ENCODE data around the genes DLST, MLH3 and ZC2HC1C.

DNA sequence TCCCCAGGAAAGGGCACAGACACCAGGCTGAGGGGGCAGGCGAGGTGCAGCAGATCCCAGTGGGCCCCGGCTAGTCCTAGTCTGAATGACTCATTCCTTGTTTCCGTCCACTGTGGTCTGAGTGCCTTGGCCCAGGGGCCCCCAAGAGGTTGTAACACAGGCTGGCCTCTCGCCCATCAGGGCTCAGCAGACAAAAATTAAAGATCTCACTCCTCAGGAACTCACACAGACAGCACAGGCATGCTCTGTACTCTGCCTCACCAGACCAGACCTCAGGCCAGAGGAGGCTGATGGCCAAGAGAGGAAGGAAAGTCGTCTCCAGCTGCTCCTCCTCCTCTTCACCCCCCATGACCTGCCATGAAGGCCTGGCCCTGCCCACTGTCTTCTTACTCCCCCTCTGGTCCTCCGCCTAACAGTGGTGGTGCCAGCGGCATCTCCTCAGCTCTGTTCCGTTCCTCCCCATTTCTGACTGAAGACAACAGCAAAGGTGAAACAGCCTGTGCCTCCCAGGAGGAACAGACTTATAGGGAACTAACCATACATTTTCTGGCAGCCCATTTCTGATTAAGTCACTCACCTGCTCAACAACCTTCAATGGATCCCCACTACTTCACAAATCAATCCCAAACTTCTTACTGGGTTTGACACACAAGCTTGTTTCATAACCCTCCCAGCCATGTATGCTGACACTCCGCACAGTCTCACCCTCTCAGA lies 7.8 kb upstream of the LTBP2 start:
- RRBS: no CpG with 5 or more reads among the region's 9 CpGs

GRCh38 chr14:74655476-74655687 lies 43.3 kb upstream of the LTBP2 start:
- RRBS: no CpG with 5 or more reads among the region's 2 CpGs

DNA sequence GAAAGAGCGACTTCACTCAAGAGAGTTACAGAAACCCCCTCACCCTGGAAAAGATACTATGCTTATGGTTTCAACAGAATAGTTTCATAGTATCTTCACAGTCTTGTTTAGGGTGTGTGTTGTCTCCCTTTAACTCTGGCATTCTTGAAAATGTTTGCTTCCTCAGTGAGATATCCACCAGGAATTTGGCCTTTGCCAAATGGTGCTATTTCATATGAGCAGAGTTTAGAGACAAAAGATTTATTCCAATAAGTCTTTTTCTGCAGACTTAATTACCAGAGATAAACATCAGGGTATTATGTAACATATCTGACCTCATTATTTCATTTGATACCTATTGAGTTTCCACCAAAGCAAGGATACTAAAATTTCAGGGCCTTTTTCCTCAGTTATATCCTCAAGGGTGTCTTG lies 44.0 kb upstream of the LTBP2 start:
- RRBS: no CpG with 5 or more reads among the region's 1 CpG

- RRBS: no CpG with 5 or more reads among the region's 6 CpGs
These were observed 29.5 kb downstream of the AREL1 start for GRCh38 chr14:74683248-74683892.

GRCh38 chr14:74797413-74798170 lies 34.5 kb downstream of the YLPM1 start:
- RRBS: no CpG with 5 or more reads among the region's 13 CpGs

DNA sequence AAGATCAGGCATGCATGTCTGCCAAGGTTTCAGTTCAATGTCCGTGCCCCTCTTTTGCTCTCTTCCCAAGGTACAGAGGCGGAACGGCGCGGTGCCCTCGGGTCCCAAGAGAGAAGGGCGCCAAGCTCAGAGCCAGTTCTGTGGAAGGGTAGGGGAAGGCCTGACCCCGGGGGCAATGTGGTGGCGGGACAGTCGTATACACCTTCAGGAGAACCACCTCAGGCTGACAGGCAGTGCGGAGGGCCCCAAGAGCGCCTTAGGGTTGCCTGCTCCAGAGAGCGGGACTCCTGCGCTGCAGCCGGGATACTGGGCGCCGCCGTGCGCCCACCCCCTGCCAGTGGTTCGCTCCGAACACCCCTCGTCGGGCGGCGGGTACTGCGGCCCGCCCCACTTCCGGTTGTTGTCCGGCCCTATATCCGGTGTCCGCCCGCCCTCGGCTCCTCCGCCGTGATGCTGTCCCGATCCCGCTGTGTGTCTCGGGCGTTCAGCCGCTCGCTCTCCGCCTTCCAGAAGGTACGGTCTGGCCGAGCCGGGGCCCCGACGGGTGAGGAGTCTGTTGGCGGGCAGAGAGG lies at the start of gene DLST:
TSS of gene DLST (plus strand) at position 413 of the 572 bp plus-strand sequence.
- RRBS: 1% methylated on average over 29 of the region's 48 CpGs

GRCh38 chr14:74882076-74882941 lies 593 bp downstream of the DLST start:
- RRBS: 2% methylated on average over 14 of the region's 54 CpGs

DNA sequence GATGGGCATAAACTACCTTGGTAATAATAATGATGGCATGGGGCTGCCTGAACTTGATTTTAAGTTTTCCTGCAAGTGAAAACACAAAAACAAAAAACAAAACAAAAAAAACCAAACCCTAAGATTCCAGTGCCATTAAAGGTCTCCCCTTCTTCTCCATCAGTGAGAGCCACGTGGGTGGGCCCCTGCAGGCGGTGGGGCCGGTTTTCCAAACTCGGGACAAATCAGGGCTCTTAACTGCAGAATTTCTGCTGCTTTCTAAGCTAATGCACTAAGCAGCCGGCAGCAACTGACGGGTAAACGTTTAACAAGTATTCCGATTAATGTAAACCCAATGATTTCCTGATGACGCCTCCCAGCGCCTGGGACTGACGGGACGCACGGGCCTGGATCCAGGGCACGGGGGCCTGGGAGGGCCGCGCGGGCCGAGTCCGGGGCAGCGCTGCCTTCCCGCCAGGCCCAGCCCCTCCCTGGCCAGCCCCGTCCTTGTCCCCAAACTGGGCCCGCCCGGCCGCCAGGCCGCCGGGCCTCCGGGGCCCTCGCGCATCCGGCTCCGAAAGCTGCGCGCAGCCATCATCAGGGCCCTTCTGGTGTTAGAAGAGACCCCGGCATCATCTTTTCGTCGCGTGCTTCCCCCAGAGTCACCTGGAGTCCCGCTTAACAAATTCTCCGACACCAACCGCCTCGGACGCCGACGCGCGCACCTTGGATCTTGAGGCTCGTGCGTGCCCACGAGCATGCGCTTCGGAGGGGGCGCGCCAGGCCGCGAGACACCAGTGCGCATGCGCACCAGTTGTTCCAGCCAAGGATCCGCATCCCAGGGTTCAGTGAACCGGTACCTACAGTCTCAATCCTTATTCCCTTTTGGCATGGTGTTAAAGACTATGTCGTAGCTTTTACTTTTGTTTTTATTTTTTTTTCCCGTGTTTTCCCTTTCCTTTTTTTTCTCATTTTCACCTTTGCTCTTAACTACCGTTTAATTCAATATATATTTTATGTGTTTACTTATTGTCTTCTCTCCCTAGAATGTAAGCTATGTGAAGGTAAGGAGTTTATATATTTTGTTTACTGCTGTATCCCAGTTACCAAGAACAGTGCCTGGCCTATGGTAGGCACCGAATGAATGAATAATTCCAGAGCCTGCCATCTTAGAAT lies at the start of gene MLH3:
TSS of gene MLH3 (minus strand) at position 733 of the 1,155 bp plus-strand sequence.
- RRBS: 2% methylated on average over 14 of the region's 64 CpGs

DNA sequence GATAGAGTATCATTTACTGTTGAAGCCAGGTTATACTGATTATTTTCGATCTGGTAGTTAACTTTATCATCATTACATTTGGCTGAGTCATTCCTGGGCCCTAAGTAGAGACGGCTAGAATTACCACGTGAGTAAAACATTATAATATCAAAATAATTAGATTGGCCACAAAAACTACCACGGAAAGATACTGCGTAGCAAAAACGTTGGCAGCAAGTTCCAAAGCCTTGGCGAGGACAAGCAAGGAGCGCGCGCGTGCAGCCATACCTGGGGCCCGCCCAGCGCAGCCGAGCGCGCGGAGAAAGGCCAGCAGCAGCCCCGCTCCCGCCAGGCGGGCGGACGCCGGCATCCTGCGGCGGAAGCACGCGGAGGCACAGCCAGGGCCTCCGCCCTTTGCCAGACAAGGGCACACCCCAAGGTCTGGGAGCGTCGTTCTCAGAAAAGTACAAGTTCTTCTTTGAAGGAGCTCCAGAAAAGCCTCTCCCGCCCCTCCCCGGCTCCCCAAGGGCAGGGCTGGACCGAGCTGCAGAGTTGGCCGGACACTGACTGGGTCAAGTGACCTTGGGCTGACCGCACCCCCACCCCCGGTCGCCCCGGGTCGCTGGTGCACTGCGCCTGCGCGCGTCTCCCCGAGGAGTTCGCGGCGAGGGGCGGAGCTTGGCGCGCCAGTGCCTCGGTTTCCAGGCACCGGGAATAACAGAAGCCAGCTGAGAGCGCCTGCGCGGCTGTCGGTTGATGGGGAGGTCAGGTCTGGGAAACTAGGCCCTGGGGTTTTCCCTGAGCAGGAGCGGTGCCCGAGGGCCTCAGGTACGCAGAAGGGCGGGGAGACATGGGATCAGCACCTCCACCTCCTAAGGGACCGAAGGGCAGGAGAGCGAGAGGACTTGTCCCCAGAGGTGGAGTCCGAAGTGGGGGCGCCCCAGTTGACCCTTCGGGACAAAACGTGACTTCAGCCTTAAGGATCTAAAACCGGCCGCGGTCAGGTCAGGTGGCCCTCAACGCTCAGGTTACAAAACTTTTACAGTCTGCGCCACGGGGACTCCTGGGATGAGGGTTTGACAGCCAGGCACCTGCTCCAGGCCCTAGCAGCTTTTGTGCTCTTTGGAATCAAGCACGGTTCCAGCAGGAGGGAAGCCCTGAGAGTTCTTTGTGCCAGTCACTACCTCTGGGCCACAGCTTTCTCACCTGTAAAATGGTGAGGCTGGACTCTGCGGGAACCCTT lies at the start of gene ZC2HC1C:
TSS of gene ZC2HC1C (plus strand) at position 699 of the 1,222 bp plus-strand sequence.
- RRBS: 18% methylated on average over 15 of the region's 74 CpGs

DNA sequence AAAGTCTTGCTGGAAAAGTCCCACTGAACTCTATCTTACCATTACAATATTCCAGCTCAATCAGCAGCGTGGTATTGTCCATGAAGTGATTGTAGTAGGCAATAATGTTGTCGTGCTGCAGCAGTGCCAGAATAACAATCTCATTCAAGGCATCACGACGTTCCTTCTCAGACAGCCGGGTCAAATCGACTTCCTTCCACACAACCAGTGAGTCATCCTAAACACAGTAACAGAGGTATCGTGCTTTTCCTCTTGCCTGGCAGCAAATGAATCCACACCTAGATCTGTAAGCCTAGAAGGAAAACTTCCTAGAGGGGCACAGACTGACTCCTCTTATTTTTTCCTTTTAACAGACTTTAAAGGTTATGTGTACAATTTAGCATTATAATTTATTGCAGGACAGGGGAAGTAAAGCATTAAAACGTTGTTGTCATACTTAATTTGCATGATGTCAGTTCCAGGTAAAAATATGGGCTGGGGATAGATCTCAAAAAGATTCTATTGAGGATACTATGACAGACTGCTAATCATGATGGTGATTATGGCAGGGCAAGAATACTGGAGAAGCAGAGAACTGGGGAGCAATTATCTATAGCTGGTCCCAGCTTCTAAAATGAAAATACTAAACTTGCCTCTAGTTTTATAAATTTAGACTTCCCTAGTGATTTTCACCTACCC lies 2.7 kb downstream of the NEK9 start:
- RRBS: no CpG with 5 or more reads among the region's 8 CpGs

GRCh38 chr14:75126435-75126874 lies 393 bp downstream of the NEK9 start:
- RRBS: under 1% methylated on average over 16 of the region's 41 CpGs

GRCh38 chr14:75182429-75183468 lies 6.3 kb upstream of the TMED10 start:
- RRBS: no CpG with 5 or more reads among the region's 8 CpGs

DNA sequence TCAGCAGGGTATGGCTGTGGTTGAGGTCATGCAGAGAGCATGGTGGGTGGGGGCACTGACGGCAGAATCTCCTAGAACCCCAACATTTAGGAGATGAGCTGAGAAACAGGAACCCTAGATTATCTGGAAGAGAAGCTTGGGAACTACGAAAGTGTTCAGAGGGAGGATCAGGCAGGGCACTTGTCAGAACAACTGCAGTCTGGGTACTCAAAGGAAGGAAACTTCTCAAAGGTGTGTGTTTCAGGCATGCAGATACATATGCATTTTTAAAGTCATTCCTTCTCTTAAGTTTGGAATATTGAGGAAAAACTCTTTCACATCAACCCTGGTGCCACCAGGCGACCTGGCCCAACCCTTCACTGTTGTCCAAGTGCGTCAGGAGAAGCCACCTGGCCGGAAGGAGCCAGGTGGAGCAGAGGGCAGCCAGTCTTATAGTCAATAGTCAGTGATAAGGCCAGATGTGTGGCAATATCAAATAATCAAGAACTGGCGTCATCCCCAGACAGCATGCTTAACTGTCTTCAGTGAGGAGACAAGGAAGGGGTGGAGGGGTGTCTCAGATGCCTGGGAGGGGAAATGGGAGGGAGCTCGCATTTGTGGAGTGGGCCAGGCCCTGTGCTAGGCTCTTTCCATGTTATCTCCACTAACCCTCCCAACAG lies 49.2 kb upstream of the FOS start:
- RRBS: no CpG with 5 or more reads among the region's 7 CpGs

DNA sequence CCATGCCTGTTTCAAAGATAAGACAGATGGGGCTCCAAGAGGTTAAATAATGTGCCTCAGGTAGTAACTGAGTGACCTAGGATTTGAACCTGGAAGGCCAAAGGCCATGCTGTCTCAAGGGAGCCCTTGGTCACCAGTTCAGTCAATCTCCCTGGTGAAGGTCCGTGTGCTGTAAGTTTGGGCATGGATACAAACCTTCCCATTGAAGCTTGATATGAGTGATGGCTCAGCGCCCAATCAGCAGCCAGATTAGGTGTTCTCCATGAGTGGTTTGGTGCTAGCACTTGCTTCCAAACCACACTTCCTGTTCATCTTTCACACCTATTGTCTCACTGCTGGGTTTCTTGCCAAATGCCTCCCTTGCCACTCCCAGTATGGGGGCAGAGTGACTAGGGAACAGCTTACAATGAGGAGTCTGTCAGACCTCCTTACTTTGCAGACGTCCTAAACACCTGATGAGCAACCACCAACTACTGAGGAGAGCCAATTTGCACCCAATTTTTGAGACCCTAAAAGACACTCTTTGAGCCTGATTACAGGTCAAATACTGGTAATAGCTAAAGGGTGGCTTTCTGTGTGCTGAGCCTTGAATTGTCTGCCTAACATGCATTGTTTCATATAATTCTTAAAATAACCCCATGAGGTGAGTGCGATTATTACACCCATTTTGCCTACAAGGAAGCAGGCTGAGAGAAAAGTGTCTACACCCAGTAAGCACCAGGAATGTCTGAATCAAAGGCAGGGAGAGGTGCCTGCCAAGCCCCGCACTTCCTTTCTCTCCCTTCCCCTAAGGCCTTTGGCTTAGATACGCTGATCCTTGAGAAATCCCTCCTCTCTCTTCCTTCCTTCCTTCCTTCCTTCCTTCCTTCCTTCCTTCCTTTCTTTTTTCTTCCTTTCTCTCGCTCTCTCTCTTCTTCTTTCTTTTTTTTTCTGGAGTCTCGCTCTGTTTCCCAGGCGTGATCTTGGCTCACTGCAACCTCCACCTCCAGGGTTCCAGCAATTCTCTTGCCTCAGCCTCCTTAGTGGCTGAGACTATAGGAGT lies 48.3 kb upstream of the FOS start:
- RRBS: no CpG with 5 or more reads among the region's 9 CpGs

DNA sequence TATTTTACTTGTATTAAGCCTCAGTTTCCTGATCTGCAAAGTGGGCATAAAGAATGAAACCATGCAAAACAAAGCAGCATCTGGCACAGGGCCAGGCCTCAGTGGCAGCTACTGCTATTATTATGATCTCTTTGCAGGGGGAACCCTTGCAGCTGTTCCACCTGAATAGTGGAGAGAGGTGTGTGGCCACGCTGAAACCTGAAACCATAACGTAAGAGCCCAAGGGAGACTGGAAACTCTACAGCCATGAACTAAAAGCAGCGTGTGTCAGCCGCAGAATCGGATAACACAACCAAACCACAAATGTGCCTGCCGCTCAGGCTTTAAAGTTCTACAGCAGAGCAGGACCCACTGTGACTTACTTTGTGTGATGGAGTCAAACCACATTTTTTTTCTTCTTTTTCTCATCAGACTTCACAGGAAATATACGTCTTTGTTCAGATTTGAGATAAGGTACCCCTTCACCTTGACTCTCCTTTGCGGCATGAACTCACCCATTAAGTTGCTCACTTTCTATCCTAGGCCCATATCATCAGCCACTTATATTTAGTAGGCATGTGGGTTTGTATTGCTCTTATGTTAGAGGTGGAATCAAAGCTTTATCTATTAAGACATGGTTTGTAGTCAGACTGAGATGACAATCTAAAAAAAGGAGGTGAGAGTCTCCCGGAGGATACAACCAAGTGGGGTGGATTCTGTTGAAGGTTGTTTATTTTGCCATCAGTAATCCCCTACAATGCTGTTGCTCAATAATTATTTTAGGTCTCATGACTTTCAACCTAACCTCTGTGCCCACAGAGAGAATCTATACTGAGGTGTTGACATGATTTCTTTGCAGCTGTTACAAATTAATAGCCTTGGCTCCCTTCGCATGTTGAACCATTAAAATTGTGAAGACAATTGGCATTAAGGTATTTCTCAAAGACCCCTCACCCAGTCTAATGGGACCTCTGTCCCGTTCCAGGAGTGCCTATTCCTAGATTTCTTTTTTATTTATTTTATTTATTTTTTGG lies 28.9 kb upstream of the FOS start:
- RRBS: no CpG with 5 or more reads among the region's 11 CpGs

GRCh38 chr14:75279235-75279761 lies 670 bp downstream of the FOS start:
- RRBS: 3% methylated on average over 6 of the region's 32 CpGs

DNA sequence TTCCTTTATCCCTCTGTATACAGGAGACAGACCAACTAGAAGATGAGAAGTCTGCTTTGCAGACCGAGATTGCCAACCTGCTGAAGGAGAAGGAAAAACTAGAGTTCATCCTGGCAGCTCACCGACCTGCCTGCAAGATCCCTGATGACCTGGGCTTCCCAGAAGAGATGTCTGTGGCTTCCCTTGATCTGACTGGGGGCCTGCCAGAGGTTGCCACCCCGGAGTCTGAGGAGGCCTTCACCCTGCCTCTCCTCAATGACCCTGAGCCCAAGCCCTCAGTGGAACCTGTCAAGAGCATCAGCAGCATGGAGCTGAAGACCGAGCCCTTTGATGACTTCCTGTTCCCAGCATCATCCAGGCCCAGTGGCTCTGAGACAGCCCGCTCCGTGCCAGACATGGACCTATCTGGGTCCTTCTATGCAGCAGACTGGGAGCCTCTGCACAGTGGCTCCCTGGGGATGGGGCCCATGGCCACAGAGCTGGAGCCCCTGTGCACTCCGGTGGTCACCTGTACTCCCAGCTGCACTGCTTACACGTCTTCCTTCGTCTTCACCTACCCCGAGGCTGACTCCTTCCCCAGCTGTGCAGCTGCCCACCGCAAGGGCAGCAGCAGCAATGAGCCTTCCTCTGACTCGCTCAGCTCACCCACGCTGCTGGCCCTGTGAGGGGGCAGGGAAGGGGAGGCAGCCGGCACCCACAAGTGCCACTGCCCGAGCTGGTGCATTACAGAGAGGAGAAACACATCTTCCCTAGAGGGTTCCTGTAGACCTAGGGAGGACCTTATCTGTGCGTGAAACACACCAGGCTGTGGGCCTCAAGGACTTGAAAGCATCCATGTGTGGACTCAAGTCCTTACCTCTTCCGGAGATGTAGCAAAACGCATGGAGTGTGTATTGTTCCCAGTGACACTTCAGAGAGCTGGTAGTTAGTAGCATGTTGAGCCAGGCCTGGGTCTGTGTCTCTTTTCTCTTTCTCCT lies 2.4 kb downstream of the FOS start:
- RRBS: no CpG with 5 or more reads among the region's 18 CpGs

DNA sequence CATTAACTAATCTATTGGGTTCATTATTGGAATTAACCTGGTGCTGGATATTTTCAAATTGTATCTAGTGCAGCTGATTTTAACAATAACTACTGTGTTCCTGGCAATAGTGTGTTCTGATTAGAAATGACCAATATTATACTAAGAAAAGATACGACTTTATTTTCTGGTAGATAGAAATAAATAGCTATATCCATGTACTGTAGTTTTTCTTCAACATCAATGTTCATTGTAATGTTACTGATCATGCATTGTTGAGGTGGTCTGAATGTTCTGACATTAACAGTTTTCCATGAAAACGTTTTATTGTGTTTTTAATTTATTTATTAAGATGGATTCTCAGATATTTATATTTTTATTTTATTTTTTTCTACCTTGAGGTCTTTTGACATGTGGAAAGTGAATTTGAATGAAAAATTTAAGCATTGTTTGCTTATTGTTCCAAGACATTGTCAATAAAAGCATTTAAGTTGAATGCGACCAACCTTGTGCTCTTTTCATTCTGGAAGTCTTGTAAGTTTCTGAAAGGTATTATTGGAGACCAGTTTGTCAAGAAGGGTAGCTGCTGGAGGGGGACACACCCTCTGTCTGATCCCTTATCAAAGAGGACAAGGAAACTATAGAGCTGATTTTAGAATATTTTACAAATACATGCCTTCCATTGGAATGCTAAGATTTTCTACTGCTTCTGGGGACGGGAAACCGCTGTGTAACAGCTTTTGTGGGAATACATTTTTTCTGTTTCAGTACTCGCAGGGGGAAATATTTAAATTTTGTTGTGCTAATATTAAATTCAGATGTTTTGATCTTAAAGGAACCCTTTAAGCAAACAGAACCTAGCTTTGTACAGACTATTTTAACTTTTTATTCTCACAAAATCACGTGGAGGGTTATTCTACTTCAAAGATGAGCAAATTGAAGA lies 3.4 kb downstream of the FOS start:
- RRBS: no CpG with 5 or more reads among the region's 7 CpGs

DNA sequence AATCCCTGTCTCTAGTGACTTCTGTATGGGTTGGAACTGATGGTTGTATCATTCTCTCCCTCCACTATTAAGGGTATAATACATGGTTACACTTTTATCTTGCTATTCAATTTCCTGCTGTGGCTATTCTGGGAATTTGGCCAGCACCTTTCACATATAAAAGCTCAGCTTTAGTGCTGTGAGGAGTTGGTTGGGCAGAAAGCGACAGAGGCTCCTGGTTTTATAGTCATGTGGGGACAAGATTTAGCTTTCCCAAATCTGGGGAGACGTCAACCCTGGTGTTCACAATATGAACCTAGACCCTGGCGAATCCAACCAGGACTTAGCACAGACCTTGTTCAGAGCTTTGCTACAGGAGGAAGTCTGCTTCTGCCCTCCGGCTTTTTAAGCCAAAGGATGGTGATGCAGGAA lies 36.5 kb downstream of the FOS start:
- RRBS: no CpG with 5 or more reads among the region's 4 CpGs